ENCODE data around the gene FOXC2.

- RRBS, result no CpG with 5 or more reads among the region's 8 CpGs
Measured at GRCh38 chr16:85908816-85909234, 9.9 kb downstream of the IRF8 start.

- RRBS, result no CpG with 5 or more reads among the region's 13 CpGs
Measured at GRCh38 chr16:85988712-85989366, 89.9 kb downstream of the IRF8 start.

DNA sequence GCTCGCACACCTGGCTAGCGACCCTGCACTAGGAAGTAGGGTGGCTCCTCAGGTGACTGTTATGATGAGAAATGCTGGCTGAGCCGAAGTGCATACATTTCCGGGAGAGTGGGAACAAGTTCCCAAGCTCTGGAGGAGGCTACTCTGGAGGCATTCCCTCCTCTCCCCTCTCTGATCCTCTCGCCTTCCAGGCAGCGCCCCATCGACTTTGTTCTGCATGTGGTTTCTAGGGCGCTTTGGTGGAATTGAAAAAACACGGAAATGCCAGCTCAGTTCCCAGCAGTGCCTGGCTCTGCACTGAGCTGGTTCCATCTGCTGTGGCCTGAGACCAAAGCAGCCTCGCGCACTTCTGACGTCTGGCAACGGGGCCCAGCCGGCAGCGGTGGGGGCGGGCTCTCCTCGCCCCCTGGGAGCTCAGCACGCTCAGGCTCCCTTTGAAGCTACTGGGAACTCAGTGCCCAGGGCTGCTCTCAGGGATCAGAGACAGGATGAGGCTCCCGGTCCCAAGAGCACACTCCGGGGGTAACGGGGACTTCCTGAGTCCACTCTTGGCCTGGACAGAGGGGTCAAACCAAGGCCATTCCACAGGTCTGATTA is 130.4 kb downstream of the IRF8 start:
- RRBS, result no CpG with 5 or more reads among the region's 21 CpGs

- RRBS, result 47% methylated on average over 14 of the region's 27 CpGs
Measured at GRCh38 chr16:86198287-86199200, 299.6 kb downstream of the IRF8 start.

GRCh38 chr16:86243999-86244727 is 266.2 kb upstream of the FOXF1 start:
- RRBS, result no CpG with 5 or more reads among the region's 15 CpGs

GRCh38 chr16:86286055-86286605 is 224.2 kb upstream of the FOXF1 start:
- RRBS, result no CpG with 5 or more reads among the region's 27 CpGs

DNA sequence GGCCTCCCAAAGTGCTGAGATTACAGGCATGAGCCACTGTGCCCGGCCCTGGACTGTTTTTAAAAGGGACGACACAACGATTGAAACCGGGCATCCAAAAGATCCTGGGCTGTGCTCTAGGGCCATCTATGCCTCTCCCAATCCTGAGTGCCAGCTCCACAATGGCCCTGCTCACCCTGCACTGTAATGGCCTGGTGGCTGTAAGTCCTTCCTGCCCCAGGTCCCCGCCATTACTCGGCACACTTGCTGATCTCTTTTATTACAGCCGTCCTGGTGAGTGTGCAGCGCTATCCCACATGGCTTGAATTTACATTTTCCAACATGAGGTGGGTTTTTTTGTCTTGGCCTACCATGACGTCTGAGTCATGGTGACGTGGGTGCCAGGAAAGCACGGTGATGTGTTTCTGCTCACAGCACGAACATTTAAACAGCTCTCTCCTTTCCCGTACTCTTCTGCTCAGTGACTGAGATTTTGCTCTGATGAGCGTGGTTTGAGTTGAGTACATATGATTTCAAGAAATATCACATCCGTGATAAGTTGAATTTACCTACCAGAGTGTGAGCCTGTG is 55.2 kb upstream of the FOXF1 start:
- RRBS, result no CpG with 5 or more reads among the region's 15 CpGs

DNA sequence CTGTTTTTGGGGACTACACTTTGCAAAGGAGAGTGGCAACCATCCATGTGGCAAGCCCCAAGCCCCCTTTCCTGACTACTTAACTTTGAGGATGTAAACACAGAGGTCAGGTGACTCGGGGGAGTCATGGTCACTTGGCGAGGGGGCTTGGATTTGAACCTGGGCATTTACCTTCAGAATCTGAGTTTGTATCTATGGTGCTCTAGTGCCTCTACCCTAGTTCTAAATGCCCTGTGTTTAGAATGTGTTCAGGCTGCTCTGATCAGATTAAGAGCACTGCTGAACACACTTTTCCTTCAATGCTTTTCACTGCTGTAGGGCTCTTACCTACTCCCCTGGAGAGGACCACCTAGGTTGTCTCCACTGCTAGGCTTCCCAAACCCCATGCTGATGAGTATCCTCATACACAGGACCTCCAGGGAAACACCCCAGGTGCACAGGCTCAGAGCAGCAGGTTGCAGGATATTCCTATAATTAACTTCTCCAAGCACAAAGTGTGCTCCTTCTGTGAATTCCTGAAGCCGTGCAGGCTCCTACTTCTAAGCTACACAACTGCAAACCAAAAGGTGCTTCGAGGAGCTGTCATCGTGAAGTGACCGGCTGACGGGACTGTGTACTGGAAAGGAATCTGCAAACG is 21.9 kb upstream of the FOXF1 start:
- RRBS, result no CpG with 5 or more reads among the region's 8 CpGs

DNA sequence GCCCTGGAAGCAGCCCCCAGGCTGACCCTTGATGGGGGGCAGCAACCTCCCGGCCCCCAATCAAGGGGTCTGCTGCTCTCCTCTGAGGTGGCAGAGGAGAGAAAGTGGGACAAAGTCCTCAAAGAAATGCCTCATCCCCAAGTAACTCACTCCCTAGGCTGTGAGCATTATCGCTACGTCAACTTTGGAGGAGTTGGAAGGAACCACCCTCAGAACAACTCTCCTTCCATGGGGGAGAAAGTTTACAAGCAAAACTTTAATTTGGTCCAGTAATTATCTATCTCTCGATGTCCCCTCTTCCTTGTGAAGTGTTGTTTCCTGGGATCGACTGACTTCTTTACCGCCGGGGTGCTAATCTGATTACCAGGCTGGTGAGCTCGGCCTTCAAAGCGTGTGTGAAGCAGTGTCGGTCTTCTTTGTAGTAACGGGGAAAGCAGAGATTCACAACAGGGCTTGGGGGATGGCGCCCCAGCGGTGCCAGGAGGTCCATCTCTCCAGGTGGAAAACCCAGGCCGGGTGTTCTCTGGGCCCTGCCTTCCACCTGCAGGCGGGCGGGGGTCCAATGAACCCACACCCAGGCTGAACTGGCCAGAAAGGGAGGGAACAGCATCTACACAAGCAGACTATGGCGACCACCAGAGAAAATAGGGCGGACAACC is 14.6 kb upstream of the FOXF1 start:
- RRBS, result no CpG with 5 or more reads among the region's 18 CpGs

- RRBS, result 1% methylated on average over 41 of the region's 100 CpGs
Measured at GRCh38 chr16:86566526-86567480, at the start of gene FOXC2. Gene FOXC2 (plus strand): TSS chr16:86566829.

GRCh38 chr16:86575395-86576430 is 2.6 kb upstream of the FOXL1 start:
- RRBS, result 1% methylated on average over 8 of the region's 60 CpGs

DNA sequence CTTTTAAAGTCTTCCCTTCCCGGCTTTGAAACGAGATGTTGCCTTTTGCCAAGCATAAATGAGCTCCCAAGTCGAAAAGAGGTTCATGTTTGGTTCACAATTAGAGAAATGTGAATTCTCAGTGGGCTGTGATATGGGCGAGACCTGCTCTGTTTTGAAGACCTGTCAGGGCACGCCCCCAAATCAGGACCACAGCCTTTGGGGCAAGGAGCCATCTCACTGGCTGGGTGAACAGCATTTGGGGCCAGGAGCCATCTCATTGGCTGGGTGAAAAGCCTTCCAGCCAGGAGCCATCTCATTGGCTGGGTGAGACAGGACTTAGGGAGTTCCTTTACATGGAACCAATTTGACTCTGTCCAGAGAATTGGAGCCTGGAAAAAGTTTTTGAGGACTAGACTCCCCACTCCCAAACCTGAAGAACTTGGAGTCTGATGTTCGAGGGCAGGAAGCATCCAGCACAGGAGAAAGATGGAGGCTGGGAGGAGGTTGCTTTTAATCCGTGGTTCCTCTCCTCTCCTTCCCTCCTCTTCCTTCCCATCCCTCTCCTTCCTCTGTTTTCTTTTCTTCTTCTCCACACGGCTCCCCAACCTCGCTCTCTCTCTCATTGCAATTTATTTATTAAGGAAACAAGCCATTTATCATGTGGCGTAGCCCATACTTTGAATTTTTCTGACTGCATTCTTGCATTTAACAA is 19.6 kb downstream of the FOXL1 start:
- RRBS, result no CpG with 5 or more reads among the region's 10 CpGs

- RRBS, result no CpG with 5 or more reads among the region's 7 CpGs
Measured at GRCh38 chr16:86608041-86608723, 29.8 kb downstream of the FOXL1 start.

GRCh38 chr16:86664313-86664861 is 86.0 kb downstream of the FOXL1 start:
- RRBS, result no CpG with 5 or more reads among the region's 13 CpGs

DNA sequence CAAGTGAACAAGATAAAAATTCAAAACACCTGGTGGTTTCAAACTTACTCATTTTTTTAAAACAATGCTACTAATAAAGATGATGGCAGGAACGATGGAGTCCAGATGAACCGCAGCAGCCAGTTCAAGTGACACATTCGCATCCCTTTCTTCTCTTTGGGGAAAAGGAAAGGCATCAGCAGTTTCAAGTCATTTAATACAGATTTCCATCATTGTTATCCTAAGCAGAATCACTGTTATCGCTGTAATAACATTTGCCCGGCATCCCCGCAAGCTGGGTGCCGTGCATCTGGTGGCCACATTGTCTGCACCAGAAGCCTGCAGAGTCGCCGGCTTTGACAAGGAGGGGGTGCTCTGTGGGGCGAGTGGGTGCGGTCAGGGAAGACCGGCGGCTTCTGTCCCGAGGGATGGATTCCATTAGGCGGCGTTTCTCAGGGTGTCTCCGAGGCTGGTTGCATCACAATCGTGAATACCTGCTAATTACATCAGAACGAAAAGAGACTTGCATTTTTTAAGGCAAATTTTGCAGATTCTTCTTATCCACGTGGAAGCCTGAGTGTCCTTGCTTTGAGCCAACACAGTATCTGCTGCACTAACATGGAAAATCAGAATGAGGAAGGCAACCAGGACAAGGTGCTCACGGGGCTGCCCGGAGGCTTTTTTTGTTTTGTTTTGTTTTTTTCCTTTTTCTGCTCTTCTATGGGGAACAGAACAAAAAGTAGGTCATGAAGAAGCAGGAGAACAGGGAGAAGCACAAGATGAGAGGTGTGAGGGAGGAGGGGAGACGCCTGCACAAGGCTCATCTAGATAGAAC is 183.3 kb downstream of the FOXL1 start:
- RRBS, result 30% methylated on average over 8 of the region's 23 CpGs

DNA sequence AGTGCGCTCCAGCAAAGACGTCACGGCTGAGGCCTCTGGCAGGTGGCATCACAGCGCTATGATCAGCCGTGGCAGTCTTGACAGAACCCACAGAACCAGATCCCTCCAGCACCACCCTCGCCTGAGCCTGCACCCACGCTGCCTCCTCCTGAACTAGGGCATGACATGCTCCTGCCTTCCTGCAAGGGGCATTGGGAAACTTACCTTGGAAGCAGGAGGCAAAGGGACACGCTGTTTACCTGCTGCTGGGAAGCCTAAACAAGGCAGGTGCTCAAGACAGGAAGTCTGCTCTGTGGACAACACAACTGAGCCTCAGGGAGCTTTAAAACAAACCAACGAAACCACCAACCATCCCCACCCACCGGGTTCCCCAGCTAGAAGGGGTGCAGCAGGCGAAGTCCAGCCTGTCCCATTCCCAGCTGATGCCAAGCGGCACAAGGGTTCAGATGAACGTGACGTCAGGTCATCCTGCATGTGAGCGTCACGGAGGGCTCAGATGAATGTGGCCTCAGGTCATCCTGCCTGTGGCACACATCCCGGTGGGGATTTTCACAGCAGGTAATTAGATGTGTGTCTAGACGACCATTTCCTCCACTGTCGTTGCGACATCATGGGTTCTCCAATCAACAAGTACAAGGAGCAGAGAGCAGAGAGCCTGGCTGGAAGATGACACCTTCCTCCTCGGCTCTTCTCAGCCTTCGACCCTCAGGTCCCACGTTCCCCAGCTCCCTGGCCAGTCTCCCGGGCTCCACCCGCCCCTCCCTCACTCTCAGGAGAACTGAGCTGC is 246.3 kb downstream of the FOXL1 start:
- RRBS, result no CpG with 5 or more reads among the region's 25 CpGs

- RRBS, result no CpG with 5 or more reads among the region's 13 CpGs
Measured at GRCh38 chr16:87326175-87326805, 9.1 kb upstream of the C16orf95 start.

DNA sequence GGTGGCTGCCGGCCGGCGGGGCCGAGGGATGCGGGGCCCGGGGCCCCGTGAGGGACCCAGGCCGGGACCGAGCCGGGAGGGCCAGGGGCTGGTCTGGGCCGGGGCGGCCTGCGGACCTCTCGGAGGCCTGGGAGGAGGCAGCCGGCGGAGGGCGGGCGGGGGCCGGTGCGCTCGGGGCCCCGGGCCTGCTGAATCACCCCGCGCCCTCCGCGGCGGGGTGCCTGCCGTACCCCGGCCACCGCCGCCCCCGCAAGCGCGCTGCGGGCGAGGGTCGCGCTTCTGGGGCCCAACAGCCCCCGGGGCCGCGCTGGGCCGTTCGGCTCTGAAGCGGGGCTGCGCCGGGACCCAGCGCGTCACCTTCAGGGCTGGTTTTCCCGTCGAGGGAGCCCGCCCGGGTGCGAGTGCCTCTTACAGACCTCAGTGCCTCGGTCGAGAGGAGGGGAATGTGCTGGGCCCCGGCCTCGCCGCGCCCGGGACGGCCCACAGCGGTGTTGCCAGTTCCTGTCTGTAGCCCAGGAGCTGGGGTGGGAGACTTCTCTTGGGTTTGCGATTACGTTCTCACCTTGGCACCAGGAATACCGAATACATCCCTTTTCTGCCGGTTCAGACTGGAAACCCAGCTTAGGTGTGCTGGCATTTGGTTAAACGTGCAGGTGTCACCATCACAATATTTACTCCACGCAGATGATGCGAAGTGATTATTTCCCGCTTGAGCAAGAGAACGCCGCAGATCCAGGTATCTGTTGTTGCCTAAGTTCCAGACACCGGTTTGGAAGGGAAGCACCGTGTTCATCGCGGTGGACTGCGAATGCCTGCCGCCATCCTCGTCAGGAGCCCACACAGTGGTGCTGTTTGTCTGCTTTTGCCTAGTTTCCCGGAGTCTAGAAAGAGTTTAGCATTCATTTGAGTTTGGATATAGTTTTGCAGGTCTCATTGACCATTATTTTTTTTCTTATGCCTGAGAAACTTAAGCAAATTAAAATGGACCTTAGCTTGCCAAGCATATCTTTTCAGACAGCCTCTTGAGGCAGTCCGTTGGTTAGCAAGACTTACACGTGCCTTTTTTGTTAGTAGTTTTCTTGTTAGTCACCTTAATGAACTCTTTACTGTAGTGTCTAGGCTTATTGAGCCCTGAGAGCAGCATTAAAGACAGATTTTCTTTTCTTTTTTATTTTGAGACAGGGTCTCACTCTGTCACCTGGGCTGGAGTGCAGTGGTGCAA is 859 bp downstream of the MAP1LC3B start:
- RRBS, result 1% methylated on average over 45 of the region's 82 CpGs

- RRBS, result no CpG with 5 or more reads among the region's 28 CpGs
Measured at GRCh38 chr16:87487103-87488047, 5.4 kb downstream of the ZCCHC14 start.

DNA sequence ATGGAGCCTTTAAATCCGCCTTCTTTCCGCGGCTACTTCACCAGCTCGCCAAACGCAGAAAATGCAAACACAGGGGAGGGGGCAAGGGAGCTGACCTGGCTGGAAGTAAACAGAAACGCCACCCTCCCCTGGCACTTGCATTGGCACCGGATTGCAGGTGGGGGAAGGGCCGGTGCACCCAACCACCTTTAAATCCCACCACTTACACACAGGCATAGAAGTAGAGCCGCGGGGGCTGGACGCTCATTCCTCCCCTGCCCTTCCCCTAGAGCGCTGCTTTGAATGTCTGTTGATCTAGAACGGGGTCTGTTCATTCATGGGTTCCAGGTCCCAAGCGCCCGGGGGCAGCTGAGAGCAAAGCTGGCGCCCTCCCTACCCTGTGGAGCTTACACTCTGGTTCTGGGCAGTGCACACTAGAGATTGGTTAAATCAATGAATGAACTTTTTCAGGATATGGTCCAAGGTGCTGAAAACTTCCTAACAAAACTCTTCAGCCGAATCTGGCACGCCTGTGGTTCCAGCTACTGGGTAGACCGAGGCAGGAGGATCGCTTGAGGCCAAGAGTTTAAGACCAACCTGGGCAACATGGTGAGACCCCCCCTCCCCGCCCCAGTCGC is 932 bp upstream of the ZCCHC14 start:
- RRBS, result no CpG with 5 or more reads among the region's 22 CpGs